AG08470 (cell line): ENCODE measurements around a stretch of chr16.

- RRBS: 98% methylated on average over 3 of the region's 20 CpGs
Measured at GRCh38 chr16:85480728-85481131, 132.4 kb upstream of the GSE1 start.

DNA sequence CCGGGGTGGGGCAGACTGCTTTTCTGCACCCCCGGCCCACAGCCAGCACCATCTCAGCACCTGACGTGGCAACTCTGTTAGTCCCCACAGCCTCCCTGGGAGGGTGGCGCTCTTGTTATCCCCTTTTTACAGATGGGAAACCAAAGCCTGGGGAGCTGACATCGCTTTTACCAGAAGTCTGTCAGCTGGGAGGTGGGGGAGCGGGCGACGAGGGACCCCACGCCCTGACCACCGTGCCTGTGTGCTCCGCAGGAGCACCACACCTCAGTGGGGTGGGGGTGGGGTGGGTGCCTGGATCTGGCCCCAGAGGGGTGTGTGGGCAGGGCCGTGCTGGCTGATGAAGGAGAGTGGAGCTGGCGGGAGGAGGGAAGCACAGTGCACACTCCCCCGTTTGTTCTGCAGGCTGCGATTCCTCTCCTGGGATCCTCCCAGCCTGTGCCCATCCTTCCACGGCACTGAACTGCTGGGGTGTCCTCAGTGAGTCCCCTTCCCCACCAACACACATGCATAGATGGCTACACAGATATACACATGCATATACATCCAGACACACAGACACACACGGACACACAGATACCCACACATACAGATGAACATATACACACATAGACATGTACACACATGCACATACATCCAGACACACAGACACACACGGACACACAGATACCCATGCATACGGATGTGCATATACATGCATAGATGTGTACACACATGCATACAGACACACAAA lies 115.2 kb upstream of the GSE1 start:
- RRBS: no CpG with 5 or more reads among the region's 19 CpGs

DNA sequence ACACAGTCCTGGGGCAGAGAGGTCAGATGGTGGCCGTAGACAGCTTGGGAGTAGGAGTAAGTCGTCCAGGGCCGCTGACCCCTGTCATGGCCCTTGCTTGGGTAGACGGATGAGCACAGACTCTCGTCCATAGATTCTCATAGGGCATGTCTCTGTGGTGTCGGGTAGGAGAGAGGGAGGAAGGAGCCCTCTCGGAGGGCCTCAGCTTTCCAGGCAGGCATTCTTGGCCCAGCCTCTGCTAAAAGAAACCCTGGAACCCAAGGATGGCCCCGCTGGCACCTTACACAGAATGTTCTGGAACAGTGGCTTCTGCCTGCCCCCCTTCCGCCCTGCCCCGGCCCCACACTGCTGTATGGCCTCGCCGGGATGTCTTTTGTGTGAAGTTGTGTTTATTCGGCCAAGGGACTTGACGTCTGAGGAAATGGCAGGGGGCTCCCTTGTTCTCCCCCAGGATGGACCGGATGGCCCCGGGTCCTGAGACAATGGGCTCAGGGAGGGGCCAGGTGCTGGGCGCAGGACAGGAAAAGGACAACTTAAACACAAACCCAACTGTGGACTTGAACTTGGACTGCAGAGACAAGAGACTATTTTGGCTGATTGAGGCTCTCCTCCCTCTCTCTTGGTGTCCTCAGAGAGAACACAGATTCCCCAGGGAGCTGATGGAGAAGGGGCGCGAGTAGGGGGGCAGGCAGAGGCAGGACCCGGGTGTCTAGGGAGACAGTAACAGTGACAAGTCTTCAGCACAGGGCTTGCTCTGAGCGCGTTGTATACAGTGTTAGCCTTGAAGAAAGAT lies 81.6 kb upstream of the GSE1 start:
- RRBS: 94% methylated on average over 3 of the region's 22 CpGs

DNA sequence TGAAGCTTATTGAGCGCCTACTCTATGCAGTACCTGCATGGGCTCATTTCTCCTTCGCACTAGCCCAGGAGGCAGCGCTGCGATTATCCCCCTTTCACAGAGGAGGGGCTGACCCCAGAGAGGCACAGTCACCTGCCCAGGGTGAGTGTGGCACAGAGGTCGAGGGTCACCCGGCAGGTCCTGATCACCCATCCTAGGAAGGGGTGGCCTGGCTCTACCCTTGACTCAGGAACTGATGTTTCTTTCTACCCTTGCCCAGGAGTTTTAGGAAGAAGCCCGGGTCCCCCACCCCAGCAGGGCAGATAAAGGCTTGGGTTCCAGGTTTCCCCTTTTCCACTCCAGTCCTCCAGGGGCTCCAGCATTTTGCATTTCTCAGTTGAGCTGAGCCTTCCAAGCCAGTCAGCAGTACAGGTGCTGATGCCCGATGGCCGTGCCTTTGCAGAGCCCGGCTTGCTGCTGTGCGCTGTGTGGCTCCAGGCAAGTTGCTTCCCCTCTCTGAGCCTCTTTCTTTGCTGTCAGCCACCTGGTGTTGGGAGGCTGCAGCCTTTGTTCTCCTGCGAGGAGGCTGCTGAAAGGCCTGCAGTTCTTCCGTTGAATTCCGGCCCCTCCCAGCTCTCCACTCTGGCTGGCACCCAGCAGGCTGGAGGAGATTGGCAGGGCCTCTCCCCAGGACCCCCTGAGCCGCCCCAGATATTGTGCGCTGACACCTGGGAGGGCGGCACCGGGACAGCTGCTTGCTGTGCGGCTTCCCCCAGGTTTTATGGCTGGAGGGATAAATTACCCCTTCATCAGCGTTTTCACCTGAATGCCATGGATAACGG lies 35.4 kb upstream of the GSE1 start:
- RRBS: 91% methylated on average over 2 of the region's 21 CpGs

GRCh38 chr16:85610006-85610443 lies 3.1 kb upstream of the GSE1 start:
- RRBS: no CpG with 5 or more reads among the region's 11 CpGs

DNA sequence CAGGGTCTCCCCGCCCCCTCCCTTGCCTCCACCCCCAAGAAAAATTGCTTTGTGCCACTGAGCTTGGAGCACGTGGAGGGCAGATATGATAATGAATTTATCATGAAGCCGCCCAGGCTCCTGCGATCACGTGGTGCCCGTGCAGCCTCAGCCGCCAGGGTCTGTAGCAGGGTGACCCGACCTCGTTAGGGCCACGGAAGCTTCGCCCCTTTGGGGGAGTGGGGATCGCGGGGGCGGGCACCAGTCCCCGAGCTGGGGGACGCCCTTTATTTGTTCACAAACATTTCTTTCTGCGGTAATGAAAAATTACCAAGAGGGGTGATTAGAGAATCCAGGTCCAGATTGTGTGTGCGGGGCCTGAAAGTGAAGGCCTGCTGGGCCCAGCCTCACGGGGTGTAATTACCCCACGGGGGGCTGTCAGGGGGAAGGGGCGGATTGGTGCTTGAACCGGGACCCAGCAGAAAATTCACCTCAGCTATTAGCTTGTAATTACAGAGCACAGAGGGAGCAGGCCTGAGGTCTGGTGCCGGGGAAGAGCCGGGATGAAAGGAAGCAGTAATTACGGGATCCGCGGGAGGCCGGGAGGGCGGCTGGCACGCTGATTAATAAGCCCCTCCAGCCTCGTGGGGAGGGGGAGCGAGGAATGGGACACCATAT lies 13.2 kb downstream of the GSE1 start:
- RRBS: 94% methylated on average over 2 of the region's 32 CpGs

DNA sequence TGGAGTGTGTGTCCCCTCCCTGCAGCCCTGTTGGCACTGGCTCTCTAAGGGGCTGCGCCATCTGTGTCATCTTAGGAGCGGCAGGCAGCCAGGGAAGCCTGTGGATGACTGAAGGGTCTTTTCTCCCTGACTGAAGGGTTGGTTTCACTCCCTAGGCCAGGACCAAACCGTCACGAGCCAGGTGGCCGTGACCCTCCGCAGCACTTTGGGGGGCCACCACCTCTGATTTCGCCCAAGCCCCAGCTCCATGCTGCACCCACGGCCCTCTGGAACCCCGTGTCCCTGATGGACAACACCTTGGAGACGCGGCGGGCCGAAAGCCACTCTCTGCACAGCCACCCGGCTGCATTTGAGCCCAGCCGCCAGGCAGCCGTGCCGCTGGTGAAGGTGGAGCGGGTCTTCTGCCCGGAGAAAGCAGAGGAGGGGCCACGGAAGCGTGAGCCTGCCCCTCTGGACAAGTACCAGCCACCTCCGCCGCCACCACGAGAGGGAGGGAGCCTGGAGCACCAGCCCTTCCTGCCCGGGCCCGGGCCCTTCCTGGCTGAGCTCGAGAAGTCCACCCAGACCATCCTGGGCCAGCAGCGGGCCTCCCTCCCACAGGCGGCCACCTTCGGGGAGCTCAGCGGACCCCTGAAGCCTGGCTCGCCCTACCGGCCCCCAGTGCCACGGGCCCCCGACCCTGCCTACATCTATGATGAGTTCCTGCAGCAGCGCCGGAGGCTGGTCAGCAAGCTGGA lies 27.6 kb downstream of the GINS2 start:
- RRBS: 93% methylated on average over 13 of the region's 37 CpGs

DNA sequence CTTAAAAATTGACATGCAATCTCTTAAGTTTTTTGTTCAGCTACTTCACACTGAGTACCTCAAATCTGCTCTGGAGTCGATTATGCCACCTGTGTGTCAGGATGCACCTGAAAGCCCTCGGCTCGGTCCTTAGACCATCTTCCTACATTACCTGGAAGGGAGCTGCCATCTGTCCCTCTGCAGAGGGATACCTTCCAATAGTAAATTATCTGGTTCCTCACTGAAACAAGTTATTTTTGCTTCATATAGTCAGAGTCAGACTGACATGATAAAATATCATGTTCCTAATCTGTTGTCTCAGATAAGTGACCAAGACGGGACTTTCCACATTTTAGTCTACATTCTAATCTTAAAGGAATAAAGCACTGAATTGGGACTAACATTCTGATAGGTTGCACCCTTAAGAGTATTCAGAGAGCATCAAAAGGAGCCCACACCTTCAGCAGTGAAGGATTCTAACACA lies 13.6 kb downstream of the GINS2 start:
- RRBS: no CpG with 5 or more reads among the region's 4 CpGs

GRCh38 chr16:85681126-85681683 lies 7.5 kb downstream of the GINS2 start:
- RRBS: no CpG with 5 or more reads among the region's 10 CpGs

GRCh38 chr16:85733212-85733589 lies 17.7 kb downstream of the C16orf74 start:
- RRBS: no CpG with 5 or more reads among the region's 9 CpGs

DNA sequence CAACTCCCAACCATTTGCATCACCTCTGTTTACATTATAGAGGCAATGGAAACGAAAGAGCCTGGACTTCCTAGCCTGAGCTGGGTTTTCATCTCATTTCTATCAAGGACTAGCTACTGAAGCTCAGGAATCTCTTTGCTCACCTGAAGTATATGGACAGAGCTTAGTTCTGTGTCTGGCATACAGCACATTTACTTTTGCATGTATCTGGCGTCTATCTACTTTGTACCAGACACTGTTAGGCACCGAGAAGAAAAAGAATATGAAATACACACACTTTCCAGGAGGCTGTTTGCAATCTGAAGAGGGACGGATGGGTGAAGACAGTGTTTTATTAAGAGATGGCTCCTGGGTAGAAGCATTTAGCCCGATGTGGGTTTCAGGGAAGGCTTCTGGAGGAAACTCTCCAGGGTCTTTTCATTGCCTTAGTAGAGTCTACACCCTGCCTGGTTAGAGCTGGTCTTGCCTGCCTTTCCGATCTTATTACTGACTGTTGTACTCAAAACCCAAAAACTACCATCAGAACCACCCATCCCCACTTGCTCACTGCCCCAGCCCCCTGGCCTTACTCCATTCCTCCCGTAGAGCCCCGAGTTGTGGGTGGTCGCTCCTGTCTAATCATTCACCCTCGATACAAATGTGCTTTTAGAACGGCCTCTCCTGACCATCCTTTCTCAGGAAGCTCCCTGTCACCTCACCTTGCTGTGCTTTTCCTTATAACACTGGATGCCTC lies 2.3 kb downstream of the COX4I1 start:
- RRBS: no CpG with 5 or more reads among the region's 11 CpGs

GRCh38 chr16:85848299-85848873 lies 48.9 kb downstream of the COX4I1 start:
- RRBS: no CpG with 5 or more reads among the region's 17 CpGs

GRCh38 chr16:85897483-85897821 lies 1.5 kb upstream of the IRF8 start:
- RRBS: no CpG with 5 or more reads among the region's 2 CpGs

DNA sequence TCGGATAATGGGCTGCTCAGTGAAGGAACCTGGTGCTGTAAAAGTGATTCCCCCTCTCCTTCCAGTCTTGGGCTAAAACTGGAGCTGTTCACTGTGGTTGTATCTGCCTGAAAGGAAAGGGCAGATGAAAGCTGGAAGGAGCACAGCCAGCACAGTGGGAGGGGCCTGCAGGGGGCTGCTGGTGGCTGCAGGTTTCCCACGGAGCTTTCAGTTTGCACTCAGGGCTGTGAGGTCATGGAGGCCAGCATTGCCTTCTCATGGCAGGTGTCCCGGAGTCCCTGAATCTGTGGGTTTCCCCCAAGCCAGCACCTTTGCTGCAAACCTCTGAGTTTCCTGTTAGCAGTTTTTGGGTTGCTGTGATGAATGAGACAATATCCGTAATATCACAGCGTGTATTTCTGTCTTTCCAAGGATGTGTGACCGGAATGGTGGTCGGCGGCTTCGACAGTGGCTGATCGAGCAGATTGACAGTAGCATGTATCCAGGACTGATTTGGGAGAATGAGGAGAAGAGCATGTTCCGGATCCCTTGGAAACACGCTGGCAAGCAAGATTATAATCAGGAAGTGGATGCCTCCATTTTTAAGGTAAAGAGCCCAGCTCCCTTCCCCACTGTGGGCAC lies 3.8 kb downstream of the IRF8 start:
- RRBS: 89% methylated on average over 5 of the region's 12 CpGs

DNA sequence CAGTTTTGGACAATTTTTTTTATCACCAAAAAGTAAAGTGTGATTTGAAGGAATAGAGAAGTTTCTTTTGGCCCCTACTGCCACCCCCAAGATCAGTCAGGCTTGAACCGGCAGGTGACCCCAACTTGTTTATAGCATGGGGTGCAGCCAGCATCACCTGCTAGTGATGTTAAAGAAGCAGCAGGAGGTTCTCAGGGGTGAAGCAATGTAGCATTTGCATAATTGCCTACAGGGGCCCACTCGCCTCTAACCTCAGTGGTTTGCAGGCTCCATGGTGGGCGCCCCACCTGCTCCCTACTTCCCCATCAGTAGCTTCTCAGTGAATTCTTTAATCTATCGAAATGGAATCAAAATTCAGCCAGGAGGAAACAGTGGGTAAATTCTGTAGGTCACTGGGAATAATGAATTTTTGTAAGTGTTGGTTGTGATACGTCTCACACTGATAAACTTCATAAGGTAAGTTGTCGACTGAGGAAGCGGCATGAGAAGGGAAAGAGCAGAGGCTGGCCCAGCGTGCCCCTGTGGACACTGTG lies 11.6 kb downstream of the IRF8 start:
- RRBS: no CpG with 5 or more reads among the region's 8 CpGs

GRCh38 chr16:85928260-85928876 lies 29.4 kb downstream of the IRF8 start:
- RRBS: no CpG with 5 or more reads among the region's 11 CpGs

- RRBS: no CpG with 5 or more reads among the region's 9 CpGs
Measured at GRCh38 chr16:86051259-86051735, 152.3 kb downstream of the IRF8 start.

DNA sequence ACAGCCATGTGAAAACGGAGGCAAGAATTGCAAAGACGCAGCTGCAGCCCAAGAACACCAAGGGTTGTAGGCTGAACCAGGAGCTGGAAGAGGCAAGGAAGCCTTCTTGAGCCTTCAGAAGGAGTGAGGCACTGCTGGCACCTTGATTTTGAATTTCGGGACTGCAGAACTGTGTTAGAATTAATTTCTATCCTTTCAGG lies 243.3 kb downstream of the IRF8 start:
- RRBS: no CpG with 5 or more reads among the region's 3 CpGs

DNA sequence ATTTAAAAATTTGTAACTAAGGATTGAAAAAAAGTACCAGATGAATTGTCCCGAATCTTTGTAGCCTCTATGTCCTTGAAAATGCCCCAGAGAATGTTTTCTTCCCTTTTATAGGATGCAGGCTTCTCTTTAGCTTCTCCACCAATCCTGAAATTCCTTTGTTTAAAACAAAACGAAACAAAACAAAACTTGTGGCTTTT lies 269.7 kb upstream of the FOXF1 start:
- RRBS: no CpG with 5 or more reads among the region's 2 CpGs

- RRBS: no CpG with 5 or more reads among the region's 27 CpGs
Measured at GRCh38 chr16:86286055-86286605, 224.2 kb upstream of the FOXF1 start.